Neural progenitor cell (in vitro differentiated cells): ENCODE data around the gene GLYATL3.

DNA sequence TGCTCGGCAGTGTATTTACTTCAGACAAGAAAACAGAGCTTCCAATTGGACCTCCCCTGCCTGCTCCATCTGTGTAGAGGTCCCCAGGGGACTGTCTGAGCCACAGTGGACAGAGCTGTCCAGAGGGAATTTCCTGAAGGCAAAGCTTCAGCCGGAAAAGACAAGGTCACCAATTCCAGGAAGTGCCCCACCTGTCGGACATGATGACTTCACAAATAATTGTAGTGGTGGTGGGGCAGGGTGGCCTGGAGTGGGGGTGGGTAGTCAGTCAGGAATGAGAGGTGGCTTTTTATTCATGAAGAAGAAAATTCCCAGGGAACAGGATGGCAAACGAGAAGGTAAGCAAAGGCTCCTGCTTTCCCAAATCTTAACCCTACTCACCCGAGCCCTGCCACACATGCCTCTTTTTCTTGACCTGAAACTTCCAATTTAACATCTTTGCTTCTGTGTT, 18.5 kb downstream of the ADGRF5 start:
- RAMPAGE, long total RNA, result no peak

DNA sequence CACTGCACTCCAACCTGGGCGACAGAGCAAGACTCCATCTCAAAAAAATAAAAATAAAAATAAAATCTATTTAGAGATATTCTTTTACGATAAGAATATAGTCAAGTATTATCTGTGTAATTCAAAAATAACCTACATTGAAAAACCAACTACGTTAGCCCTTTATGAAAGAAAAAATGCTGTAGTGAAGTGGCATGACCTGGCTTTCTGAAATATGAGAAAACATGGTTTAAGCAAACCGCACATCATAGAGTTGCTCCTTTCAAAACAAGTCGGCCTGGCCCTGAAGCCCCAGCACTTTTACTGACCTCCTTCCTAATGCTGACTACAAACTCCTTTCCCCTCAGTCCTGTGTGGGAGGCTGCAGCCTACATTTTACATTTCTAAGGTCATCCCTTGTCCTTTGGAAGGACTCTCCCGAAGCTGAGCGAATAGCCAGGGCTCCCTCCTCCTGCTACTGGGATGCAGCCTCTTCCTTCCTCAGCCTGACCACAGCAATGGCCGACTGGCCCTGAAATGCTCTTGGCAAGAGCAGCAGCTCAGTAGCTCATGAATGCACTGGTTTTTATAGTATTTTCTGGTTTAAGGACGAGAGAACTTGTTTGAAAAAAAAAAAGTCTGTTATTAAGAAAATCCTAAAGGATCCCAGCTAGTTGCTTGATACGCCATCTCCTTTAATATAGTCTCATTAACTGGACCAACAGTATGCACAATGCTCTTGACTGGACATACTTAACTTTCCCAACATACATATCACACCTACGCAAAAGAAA, 730 bp downstream of the ADGRF5 start:
- RAMPAGE, long total RNA, result no peak

- RAMPAGE, long total RNA, result no peak
These were observed 10.8 kb upstream of the ADGRF5 start for GRCh38 chr6:46932609-46932912.

DNA sequence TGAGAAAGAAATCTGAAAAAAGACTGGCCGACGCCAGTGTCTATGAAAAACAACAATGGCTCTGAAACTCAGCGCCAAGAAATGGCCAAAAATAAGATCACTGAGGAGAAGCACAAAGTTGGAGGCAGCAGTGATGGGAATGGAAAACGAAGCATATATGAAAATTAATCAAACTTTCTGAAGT, 11.1 kb upstream of the ADGRF5 start:
- RAMPAGE, long total RNA, result no peak

DNA sequence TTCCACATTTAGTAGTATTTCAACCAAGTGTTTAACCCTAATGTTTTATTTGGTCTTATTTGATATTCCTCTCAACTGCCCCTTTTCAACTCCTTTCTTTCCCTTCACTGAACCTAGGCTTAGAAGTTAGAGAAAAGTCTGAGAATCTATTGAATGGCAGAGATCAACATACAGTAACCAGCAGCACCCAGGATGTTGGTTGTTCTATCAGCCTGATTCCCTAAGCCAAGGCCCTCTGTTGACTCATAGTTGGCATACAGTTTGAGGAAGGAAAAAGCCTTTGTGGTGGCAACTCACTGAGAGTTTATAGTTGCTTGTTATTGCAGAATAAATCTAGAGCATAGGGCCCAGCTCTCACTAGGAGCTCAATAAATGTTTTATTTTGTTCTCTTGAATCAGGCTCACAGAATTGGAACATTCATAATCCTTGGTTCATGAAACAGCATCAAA, 119.0 kb upstream of the ADGRF1 start:
- RAMPAGE, long total RNA, result no peak

DNA sequence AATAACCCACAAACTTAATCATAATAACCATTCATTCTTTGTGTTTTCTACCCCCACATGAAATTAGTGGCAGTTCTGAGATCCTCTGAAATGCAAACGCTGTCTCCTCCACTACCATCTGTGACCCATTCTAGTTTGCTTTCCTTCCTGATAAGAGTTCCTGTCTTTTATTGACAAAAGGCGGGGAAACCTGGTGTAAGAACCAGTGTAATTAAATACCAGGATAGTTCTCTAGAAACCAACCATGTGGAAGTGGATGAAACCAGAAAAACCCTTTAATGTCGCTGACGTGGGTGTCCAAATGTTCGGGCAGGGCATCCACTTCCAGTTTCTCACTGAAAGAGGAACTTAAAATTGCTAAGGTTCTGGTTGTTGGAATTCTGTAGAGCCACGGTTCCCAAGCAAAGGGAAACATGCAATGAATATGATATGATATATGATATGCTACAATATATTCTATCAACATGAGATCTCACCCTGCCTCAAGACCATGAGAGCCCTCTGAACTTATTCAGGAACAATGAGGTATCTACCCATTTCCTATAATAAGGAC, 79.1 kb downstream of the TNFRSF21 start:
- RAMPAGE, long total RNA, result no peak

DNA sequence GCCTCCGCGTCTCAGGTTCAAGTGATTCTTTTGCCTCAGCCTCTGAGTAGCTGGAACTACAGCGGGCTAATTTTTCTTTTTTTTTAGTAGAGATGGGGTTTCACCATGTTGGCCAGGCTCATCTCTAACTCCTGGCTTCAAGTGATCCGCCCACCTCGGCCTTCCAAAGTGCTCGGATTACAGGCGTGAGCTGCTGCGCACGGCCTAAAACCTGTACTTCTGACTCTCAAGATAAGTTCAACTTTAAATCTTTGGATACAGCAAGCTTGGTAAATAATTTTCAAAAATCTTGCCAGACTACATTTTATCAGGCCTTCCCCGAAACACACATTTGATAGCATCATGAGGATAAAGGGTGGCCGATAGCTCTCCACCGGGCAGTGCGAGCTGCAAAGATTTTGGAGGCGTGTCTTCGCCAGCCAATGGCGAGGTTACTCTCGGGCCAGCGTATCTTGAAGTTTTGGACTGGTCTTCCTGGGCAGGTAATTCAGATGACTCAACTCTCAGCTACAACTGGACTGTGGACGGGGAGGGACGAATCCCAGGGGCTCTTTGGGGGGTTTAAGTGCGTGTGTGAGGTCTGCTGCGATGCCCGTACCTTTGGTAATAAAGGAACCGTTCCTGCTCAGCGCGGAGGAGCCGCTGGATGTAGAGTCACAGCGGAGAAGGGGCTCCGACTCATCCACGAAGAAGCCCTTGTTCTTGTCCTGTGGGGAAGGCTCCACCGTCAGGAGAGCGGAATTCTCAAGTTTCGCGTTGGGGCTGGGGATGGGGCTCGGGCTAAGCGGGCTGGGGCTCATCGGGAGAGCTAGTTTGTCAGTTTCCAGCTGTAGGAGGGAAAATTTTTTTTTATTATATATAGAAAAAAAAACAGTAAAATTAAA, 75.4 kb downstream of the TNFRSF21 start:
- RAMPAGE, long total RNA, result no peak

DNA sequence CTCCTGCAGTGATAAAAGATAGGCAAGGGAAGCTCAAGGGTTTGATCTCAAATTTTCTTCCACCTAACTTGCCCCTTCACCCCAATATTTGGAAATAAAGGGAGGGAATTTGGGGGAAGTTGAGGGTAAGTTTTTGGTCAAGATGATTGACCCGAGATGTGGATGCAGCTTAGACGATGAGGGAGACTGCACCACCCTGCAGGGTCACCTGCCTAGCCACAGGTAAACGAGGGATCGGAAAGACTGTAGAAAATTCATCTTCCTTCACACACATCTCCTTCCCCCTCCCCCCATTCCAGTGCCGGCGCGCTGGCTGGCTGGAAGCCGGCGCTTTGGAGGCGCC, 1.3 kb downstream of the TNFRSF21 start:
- RAMPAGE, long total RNA, result no peak

DNA sequence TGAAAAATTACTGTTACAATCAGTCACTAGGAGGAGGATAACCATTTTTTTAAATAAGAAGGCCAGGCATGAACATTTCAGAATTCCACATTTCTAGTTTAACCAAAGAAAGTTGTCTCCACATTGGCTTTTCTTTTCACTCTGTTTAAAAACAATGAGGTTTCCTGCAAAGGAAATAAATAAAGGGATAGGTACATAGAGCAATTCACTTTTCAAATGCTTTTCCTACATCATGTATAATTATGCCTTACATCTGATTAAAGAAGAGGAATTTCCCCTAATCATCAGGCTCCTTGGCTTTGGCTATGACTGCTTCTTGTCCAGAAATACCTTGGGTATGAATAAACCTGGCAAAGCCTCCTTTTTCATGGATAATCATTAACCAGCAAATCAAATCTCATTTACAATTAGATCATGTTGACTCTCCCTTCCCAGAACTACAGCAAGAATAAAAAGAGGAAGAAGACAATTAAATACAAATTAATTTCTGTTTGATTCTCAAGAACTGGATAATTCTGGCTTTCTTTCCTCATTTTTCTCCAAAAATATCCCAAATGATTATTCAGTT, 58.0 kb upstream of the CD2AP start:
- RAMPAGE, long total RNA, result no peak

DNA sequence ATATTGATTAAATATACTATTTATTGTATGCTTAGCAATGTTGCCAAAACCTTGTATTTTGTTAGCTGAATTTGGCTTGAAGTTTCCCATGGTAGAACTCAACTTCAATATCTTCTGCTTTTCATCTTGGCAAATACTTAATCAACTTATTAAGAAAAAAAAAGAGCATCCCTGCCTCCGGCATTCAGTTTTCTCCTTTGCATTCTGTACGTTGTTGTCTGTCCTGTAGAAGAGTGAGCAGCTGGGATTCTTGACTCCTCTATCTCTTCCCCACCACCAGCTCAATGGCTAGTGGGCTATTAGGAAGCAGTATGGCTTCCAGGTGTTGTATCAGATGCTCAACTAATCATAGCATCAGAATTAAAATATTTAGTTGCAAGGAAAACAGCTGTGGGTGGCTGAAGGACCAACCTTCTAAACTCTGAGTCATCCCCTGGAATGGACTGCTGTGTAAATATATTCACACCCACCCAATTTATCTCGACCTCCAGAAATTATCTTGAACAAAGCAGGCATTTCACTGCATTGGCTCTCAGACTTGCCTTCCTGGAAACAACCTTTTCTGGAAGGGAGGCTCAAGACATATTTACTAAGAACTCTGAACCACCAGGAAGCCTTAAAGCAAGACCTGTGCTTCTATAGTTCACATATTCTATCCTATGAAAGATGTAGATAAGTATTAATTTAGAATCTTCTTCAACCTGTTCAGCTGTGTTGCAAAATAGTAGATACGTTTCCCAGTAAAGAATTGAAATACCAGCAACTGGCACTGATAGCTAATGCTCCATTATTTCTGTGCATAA, 57.2 kb upstream of the CD2AP start:
- RAMPAGE, long total RNA, result no peak

GRCh38 chr6:47740491-47741042, 41.3 kb upstream of the OPN5 start:
- RAMPAGE, long total RNA, result no peak

DNA sequence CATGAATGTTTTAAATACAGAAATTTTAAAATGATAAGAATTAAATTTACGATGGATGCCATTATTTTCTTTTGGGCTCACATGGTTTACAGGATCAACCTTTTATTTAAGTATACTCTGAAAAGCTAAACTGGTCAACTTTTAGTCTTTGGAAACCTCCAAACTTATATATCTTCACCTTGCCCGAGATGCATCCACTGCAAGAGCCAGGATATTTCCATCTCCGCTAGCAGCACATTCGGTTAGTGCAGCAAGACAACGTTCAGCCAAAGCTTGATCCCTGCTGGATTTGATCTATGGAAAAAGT, 18.6 kb downstream of the MMUT start:
- RAMPAGE, long total RNA, result no peak

- RAMPAGE, long total RNA, result no peak
These were observed at the start of gene GLYATL3 for GRCh38 chr6:49499714-49500177. GLYATL3 (plus strand) TSS chr6:49499923.

DNA sequence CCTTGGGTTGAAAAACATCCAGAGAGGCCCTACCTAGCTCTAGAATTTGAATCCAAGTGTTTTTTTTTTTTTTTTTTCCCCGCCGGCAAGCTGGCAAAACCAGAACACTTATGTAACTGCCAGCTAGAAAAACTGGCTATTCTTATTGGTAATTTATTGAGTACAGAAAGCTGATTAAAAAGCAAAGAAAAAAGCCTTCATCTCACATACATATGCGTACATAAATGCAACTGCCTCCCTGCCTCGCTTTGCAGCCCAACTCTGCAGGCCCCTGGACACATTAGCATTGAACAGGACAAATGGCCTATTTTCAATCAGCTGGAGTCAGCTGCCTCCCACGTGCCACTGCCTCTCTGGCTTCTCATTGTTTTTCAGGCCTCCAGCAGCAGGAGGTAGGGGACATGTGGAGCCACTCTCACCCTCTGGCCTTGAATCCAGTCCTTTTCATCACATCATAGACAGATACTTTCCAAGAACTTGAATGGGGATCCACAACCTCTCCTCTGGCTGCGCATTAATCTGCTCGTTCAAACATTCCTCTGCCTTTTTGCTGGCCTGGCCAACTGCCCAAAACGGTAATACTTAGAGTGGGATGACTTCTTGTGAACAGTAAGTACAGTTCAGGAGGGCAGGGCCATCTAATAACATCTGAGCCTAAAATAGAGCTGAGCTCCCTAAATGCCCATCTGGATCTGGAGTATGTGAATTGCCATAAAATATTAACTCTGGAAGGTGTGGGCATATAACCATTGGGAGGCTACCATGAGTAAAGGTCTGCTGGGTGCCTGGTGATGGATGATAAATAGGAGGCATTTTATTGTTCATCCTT, 592.4 kb downstream of the PKHD1 start:
- RAMPAGE, long total RNA, result no peak

- RAMPAGE, long total RNA, result no peak
These were observed 349.8 kb downstream of the PKHD1 start for GRCh38 chr6:51737543-51737990.

DNA sequence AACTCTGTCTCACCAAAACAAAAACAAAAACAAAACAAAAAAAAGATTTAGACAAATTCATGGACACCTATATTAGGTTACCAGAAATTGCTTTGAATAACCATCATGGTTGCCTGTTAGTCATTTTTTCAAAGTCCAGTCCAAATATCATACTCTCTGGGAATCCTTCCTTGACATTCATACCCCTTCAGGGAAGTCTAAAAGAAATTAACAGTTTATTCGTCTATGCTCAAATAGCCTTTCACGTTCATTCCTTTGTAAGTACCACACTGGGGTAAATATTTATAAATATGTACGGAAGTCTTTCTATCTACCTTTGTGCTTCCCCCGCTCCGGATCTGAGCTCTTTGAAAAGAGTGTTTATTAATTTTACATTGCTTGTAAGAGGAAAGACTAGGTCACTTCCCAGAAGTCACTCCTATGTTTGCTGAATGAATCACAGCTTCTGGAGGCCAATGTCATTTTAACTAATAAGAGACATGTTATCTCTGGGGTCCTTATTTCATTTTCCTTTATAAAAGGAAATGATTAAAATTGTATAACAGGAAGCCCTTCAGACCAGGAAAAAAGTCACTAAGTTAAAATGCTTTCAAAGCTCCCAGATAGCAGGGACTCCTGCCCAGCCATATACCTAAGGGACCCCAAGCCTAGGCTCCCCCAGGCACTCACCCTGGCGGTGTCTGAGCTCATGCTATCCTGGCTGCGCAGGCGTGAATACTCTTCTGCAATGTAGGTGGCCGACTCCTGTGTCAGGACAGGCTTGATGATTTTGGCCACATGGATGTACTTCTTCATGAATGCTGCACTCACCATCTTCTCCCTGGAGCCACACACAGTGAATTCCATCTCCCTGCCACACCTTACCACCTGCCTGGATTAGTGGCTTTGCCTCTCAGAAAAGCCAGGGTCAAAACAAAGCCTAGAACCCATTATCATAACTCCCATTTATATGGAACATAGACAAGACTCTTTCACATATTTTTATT, 12.6 kb downstream of the MCM3 start:
- RAMPAGE, long total RNA, result no peak

GRCh38 chr6:52307762-52308631, 23.5 kb upstream of the MCM3 start:
- RAMPAGE, long total RNA, result no peak

DNA sequence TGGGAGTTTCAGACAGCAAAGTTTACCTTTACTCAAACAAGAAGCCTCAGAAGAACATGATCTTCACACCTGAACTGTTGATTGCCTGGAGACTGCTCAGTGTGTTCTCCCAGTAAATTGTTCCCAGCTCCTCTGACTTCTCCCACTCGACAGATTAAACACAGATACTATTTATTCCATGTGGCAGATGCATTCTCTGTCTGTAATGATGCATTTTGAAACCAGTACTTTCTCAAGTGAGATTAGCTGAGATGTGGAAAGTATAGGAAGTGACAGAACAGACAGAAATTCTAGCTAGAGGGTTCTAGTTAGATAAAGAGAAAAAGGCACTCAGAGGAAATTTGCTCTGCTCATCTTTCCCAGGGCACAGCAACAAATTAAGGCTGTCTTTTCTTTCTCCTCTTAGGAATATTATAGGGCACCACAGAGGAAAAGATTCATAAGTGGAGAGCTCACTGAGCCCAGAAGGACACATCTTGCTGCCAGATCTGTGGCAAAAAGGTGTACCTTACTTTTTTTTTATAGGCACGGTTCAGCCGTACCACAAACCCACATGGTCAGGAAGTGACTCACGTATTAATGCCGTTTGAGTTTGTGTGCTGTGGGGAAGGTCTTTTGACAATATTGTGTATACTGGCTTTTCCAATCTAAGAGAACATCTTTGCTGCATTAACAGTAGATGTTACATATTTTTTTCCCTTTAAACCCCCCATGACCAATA, 28.2 kb downstream of the PAQR8 start:
- RAMPAGE, long total RNA, result no peak

DNA sequence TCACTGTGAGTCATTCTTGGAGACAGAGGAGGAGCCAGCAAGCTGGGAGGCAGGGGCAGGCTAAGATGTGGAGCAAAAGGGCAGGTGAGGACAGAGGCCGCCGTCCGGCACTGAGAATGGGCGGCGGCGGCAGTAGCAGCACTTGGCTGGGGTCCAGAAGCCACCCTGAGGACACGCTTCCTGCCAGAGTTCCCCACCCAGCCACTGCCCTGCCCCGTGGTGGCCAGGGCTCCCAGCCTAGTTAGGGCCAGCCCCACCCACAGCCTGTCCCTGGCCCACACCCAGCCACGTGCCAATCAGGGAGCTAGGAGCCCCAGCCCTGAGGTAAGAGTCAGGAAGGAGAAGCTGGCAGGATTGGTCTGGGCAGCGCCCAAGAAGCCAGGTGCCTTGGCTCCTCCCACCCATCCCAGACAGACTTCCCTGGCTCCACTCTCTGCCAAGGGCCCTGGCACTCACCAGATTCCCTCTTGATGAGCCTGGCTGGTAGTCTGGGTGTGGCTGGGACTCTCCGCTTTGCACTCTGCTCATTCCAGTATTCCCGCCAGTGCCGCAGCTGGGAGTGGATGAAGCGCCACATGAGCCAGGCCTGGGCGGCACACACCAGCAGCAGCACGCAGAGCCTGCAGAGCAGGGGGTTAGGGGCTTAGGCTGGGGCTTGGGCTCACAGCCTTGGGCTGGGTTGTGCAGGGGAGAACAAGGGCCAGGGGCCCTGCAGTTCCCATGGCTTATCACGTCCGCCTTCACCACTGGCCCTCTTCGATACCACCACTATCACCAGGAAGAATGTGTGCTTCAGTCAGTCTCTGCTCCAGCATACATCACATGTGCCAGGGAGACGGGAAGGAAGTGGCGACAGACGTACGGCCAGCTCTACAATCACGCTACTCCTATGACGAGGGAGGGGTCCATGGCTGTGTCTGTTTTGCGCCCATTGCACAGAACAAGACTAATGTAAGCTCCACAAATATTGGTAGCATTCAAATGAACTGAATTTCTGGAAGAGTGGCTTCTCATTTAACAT, 72.4 kb downstream of the TRAM2 start:
- RAMPAGE, long total RNA, result no peak

GRCh38 chr6:52511959-52512696, 64.7 kb downstream of the TRAM2 start:
- RAMPAGE, long total RNA, result no peak